Mesenchymal stem cell of Wharton's jelly (primary cell): Measurements from ENCODE around the gene EXOC8.

GRCh38 chr1:229624957-229625481 is 903 bp downstream of the TAF5L start:
- CAGE, long polyA plus RNA = no peak

DNA sequence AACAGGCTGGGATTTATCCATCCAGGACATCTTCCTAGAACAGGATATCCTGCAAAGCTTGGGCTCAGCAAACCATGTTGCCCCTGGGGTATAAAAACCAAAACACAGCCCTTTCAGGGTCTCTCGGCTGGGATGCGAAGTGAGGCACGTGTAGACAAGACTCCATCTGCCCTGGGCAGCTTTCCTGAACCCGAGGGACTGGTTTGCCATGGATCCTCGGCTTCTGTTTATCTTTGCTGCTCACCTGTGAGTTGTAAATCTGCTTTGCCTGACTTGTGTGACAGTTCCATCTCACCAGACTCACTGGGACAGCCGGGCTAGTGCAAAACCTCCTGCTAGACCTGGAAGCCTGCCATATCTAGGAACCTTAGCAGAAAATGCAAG is 218.5 kb downstream of the URB2 start:
- CAGE, long polyA plus RNA = no peak

DNA sequence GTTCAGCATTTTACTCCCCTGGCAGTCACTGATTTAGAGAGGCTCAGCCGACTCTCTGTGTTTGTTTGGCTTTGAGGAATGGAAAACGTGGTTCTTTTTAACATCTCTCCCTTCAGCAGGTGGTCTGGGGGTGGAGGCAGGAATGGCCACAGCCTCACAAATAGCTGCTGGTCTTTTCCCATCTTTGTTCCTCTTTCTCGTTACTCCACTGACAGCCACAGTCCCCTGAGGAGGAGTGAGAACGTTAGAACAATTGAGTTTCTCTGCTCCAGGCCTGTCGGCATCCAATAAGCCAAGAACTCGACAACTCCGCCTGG is 169.6 kb upstream of the GALNT2 start:
- CAGE, long polyA plus RNA = no peak

DNA sequence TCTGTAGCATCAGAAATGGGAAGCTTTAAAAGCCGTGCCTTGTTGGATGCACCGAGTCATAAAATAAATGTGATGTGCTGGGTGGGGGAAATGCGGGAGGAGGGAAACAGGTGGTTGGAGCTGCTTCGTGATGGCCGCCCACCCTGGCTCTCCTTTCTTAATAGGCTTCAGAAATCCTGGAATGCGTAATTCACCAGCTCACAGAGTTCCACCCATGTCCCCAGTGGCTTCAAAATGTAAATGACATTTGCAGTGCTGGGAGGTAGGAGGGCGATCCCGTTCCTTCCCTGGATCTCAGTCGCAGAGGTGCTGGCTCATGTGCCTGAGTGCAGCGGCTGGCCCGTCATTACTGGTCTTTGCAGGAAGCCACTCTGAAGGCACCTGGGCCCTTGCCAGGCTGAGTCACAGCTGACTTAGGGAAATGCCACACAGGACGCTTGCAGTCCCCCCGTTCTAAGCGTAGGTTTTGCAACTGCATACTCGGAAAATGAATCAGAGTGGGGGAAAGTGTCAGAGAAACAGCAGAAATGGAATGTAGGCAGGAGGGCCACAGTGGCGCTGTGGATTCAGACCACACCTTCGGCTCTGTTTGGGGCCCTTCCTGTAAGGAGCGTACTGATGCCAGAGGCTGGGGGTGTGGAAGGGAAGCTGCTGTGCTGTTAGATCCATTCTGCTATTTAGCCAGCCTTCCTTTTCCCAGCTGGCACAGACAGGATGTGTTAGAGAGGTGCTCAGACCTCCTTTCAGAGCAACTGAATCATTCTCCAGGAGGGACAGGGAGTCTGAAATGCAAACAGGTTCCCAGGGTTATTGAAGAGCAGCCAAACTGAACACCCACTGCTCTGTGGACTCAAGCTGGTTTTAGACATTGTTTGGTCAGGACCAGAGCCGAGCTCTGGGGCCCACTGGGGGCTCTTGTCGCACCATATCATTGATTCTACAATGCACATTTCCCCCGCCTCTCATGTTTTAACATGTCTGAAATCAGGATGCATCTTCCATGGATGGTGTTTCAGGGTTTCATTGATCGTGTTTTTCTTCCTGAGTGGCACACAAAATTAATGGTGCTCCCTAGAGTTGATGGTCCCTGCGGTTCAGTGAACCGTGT is 37.8 kb downstream of the GALNT2 start:
- CAGE, long polyA plus RNA = no peak

- CAGE, long polyA plus RNA = no peak
Observed at GRCh38 chr1:230109615-230110517, 42.8 kb downstream of the GALNT2 start.

DNA sequence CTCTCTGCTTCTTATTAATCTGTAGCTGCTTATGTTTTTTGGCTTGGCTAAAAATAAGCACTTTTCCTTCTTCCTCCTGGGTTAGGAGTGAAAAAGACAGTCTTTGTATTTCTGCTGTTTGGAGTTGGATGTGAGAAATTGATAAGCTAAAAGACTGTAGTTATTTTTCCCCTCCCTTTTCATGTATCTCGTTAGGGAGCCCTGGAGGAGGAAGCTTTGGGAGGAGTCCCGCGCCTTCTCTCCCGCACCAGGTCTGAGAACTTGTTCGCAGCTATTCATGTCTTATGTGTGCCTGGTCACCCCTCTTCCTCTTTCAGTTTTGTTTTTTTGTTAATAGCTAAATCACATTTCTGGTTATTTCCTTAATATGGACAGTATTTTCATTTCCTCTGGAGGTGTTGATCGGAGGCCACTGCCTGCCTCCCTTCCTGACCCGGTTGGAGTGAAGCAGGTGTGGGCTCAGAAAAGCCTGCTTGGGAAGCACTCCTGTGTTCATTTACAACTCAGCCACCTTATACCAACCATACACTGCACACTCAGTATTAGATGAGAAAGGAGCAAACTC is 79.1 kb downstream of the GALNT2 start:
- CAGE, long polyA plus RNA = no peak

- CAGE, long polyA plus RNA = no peak
Observed at GRCh38 chr1:230168515-230169303, 101.7 kb downstream of the GALNT2 start.

DNA sequence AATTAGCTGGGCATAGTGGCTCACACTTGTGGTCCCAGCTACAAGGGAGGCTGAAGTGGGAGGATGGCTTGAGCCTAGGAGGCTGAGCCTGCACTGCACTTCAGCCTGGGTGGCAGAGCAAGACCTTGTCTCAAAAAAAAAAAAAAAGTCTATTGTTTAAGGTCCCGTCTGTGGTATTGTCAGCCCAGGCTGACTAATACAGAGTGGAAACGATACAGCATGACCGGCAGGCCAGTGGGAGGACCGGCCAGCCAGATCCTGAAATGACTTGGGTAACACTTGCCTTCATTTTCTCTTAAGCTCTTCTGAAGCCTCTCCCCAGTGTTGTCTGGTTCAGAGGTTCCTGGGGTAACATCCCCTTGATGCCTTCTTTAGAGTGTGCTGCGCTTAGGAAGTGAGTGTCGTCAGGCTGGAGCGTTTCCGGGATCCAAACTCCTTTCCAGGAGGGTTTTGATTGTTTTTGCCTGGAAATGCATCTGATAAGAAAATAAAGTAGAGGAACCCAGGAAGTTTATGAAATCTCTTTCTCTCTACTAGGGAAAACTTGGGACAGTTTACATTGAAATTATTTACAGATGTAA is 142.7 kb downstream of the GALNT2 start:
- CAGE, long polyA plus RNA = no peak

DNA sequence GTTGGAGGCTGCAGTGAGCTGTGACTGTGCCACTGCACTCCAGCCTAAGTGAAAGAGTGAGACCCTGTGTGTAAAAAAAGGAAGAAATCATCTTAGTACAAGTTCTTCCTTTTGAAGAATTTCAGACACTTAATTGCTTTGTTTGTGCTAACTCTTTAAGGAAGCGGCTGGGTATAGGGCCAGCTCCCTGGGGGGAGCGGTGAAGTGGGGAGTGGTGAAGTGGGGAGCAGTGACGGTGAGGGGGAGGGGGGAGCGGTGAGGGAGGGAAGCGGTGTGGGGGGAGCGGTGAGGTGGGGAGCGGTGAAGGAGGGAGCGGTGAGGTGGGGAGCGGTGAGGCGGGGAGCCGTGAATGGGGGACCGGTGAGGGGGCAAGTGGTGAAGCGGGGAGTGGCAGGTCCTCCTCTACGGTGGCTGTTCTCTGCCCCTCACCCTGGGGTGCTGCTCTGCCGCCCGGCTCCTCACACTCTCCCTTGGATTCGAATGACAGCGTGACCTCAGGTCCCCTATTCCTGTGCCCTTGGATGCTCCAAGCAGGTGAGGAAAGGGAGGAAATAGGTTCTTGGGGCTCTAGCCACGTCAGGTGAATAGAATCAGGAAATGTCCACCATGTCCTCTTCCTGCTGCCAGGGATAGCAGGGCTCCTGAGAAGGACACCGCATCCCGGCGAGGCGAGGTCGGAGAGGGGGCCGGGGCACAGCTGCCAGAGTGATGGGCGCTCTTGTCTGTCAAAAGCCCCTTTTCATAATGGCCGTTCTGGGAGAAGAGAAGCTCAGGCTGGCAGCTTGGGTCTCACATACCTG is 134.3 kb downstream of the PGBD5 start:
- CAGE, long polyA plus RNA = no peak

DNA sequence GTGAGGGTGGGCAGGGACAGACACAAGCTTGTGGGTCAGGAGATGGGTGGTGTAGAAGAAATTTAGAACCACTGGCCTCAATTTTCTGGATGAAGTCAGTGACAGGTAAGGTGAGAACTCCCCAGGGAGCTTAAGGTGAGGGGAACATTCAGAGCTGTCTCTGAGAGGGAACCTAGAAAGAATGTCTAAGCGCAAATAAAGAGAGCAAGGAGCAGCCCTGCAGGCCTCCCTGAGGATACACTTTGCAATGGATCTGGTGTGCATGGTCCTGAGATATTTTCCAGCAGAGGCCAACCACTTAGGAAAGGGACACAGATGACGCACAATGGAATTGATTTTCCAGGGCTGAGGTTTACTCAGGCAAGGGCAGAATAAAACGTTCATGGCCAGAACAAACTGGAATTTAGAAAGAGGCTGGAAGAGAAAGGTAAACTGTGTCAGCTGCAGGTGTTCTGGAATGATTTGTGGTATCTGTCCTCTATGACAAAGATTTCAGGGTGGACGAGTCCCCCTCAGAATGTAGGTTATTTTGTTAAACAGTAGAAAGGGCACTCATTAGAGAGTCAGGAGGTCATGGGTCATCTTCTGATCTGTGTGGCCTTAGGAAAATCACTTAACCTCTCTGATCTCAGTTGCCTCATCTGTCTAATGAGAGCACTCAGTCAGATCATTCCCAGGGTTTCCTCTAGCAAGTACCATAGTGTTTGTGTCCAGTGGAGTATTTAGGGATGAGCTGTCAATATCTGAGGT is 61.7 kb upstream of the PGBD5 start:
- CAGE, long polyA plus RNA = no peak

DNA sequence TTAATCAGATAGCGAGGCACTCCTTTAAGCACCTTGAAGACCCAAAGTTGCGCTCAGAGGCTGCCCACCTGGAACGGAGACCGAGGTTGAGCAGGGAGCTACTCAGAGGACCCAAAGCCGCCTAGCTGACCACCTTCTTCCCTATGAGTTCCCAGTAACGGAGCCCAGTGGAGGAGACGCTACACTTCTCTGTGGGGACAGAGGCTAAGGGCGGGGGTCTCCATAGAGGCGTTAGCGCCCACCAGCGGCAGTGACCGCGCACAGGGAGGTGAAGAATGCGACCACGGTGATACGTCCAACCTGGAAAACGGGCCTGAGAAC is 500 bp upstream of the COG2 start:
- CAGE, long polyA plus RNA = no peak

DNA sequence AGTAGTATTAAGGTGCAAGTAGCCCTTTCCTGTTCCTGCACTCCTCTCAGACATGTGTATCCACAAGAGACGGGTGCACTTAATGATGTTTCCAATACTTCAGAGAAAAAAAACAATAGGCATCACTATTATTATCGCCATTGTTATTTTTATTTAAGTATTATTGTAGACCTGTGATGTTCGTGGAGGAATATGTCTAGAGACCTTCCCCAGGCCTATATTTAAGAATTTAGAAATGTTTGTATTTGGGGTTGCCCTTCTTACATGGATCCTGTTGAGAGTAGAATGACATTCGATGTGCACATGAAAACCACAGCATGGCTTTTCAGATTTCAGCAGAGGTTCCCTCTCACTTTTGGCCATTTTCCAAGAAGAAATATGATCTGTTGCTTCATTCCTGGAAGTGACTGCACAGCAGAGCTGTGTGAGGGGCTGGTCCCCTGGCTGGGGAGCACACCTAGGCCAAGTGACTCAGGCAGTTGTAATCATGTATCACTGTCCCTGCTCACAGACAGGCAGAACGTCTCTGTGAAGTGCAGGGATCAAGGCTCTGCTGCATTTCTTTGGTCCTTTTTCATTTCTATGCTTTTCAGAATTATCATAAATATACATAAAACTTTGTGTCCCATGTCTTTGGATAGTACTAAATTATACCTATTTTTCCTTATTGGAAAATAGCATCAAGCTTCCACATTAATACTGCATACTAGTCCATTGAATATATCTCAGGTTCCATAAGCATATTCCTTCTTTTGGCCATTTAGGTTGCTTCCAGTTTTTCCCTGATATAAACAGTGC is 32.3 kb downstream of the AGT start:
- CAGE, long polyA plus RNA = no peak

DNA sequence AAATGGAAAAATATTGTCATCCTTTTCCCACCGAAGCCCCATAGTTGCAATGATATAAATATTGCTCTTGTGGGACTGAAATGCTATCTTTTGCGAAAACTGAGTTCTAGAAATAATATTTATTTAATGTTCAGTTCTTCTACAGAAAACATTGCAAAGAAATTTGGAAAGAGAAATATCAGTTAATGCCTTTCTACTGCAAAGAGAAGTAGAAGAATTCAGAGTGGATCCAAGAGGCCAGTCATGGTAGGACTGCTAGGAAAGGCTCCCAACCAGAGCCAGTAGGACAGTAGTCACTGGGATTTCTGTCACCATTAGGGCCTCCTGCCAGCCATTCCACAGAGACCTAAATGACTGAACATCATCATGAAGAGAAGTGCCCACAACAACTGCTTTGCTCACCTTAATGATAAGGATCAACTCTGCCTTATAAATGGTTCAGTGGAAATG is 11.7 kb upstream of the AGT start:
- CAGE, long polyA plus RNA = no peak

DNA sequence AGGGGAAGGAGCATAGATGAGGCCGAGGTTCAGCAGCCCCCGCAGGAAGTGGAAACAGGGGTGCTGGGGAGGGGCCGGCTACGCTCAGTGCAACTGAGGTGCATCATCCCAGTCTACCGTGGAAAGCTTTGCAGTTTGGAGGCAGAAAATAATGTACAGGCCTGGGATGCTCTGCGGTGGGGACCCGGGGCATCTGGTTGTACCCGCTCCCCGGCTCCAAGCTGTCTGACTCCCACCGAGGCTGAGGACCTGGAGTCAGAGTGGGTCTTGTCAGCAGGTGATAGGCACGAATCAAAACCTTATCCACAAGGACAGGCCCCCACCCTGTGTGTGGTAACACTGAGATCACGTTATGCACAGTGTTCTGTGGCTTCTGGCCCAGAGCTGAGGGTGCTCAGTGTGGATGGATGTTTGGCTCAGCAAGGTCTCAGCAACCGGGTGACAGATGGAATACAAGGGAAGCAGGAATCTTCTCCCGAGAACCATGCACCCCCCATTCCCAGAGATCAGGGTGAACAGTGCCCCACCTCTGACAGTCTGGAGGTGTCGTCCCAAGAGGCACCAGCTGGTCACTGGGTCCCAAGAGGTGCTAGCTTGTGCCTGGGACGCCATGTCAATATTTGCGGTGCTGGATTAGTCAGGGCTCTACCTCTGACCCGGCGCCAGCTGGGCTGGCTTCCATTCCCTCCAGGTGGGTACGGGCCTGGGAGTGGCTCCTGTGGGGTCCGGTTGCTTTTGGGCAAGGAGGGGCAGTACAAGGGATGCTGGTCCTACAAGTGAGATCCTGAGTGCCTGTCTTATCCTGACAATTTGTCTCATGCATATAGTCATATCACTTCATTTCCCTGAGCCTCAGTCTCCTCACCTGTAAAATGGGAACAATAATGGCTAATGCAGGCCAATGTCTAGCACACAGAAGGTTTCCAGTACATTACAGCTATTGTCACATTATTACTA is 815 bp downstream of the CAPN9 start:
- CAGE, long polyA plus RNA = no peak

- CAGE, long polyA plus RNA = no peak
Observed at GRCh38 chr1:230785905-230786462, 38.8 kb downstream of the CAPN9 start.

- CAGE, long polyA plus RNA = no peak
Observed at GRCh38 chr1:230835038-230835237, 33.4 kb downstream of the C1orf198 start.

- CAGE, long polyA plus RNA = no peak
Observed at GRCh38 chr1:230938115-230938947, 40.3 kb downstream of the TTC13 start.

- CAGE, long polyA plus RNA = no peak
Observed at GRCh38 chr1:230942594-230943414, 35.9 kb downstream of the TTC13 start.

DNA sequence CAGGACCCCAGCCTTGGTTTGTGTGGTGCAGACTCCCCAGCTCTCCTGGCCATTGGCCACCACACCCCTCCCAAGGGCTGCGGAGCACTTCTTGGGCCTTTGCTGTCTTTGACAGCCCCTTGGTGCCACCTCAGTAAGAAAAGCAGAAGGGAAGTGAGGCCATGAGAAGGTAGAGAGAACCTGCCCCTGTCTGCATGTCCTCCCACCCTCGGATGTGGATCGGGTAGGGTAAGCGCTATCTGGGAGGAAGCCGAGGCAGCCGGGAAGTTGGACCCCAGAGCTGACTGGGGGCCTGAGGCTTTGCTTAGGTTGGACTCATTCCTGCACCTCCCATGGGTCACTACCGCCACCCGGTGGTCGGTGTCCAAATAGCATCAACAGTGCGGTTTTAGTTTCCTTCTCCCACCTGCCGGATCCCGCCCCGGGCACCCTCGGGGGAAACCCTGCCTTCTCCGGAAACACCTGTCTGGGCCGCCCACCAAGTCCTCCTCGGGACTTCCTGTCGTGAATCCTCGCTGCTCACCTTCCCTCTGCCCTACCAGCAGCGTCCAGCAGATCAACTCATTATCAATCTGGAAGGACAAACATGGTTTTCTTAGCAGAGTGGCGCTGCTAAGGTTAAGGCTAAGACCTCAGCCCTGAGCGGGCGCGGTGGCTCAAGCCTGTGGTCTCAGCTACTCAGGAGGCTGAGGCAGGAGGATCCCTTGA is 29.7 kb downstream of the C1orf131 start:
- CAGE, long polyA plus RNA = no peak

- CAGE, long polyA plus RNA = no peak
Observed at GRCh38 chr1:231337349-231337909, at the start of gene EXOC8. Gene EXOC8, minus strand, starts transcription at chr1:231337852.